Camera-type eye (tissue), 1 donor: ENCODE measurements around a stretch of chr9.

GRCh38 chr9:178215-178476 lies 710 bp downstream of the ZNG1A start:
- RAMPAGE, long total RNA: no peak

- RAMPAGE, long total RNA: no peak
Measured at GRCh38 chr9:224476-225041, 9.9 kb downstream of the DOCK8 start.

DNA sequence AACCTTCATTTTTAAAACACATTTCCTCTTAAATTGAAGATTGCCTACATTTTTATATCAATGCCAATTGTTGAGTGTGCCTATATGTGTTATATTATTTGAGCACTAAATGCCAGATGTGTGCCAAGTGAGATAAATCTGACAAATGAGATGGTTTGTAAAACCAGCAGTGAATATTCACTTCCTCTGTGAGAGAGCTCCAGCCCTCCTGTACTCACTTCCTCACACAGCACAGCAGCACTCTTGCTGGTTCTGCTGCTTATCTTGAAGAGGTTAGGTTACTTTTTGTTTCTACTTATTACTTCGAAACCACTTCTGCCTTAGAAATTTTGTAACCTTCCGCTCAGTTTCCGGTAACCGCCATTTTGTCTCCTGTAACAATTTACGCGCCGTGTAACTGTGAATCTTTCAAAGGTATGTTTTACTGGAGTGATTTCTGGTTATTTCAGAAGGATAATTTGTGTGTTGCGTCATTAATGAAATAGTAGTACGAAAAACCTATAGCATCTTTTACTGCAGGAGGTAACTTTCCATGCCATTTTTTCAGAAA lies 58.1 kb downstream of the DOCK8 start:
- RAMPAGE, long total RNA: no peak

DNA sequence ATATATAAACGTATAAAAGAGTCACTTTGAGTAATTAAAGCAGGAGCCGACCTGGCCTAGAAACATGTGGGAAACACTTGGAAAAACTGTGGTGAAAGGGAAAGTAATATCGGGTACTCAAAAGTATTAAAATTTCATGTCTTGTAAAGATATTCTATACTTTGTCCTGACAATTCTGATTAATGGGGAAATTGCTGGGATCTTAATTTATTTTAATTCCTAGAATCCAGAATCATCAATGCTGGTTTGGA lies 129.2 kb upstream of the KANK1 start:
- RAMPAGE, long total RNA: no peak

- RAMPAGE, long total RNA: no peak
Measured at GRCh38 chr9:469200-469572, 35.3 kb upstream of the KANK1 start.

GRCh38 chr9:712652-713609 lies 128.6 kb upstream of the DMRT1 start:
- RAMPAGE, long total RNA: no peak

GRCh38 chr9:715220-715909 lies 126.1 kb upstream of the DMRT1 start:
- RAMPAGE, long total RNA: no peak

GRCh38 chr9:730868-731433 lies 110.5 kb upstream of the DMRT1 start:
- RAMPAGE, long total RNA: no peak

GRCh38 chr9:734733-735303 lies 106.7 kb upstream of the DMRT1 start:
- RAMPAGE, long total RNA: no peak

- RAMPAGE, long total RNA: no peak
Measured at GRCh38 chr9:1010766-1011270, 34.4 kb downstream of the DMRT3 start.

GRCh38 chr9:1042196-1042757 lies 7.9 kb upstream of the DMRT2 start:
- RAMPAGE, long total RNA: no peak

- RAMPAGE, long total RNA: no peak
Measured at GRCh38 chr9:2115701-2116287, 100.6 kb downstream of the SMARCA2 start.

DNA sequence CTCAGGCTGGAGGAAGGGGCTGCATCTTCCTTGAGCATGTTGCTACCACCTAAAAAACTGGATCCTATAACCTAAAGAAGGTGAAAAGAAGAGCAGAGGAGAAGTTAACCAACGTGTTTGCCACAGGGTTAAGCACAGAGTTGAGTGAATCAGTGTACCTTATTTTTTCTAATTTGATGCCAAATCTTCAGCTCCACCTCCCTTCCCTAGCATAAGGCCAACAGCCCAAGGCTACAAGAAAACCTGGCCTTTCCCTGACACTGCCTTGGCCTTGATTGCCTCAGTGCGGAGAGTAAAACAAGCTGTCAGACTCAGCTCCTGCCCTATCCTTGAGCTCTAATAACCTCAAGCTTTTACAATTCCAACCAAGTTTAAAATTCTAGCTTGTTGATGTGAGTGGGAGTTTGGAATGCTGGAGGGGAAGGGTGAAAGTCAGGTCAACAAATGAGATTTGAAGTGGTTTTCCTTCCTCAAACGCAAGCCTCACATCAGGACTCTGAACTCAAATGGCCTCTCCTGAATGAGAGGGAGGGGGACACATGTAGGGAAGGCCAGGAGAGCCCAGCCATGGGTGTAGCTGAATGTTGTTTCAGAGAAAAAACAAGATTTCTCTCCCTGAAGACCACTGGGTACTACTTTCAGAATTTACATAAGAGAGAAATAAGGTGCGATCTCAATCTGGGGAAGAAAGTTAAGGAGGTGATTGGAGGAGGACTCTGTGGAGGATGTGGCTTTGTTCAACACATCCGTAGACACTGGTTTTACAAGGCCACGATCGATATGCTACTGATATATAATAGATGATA lies 196.9 kb upstream of the VLDLR start:
- RAMPAGE, long total RNA: no peak

DNA sequence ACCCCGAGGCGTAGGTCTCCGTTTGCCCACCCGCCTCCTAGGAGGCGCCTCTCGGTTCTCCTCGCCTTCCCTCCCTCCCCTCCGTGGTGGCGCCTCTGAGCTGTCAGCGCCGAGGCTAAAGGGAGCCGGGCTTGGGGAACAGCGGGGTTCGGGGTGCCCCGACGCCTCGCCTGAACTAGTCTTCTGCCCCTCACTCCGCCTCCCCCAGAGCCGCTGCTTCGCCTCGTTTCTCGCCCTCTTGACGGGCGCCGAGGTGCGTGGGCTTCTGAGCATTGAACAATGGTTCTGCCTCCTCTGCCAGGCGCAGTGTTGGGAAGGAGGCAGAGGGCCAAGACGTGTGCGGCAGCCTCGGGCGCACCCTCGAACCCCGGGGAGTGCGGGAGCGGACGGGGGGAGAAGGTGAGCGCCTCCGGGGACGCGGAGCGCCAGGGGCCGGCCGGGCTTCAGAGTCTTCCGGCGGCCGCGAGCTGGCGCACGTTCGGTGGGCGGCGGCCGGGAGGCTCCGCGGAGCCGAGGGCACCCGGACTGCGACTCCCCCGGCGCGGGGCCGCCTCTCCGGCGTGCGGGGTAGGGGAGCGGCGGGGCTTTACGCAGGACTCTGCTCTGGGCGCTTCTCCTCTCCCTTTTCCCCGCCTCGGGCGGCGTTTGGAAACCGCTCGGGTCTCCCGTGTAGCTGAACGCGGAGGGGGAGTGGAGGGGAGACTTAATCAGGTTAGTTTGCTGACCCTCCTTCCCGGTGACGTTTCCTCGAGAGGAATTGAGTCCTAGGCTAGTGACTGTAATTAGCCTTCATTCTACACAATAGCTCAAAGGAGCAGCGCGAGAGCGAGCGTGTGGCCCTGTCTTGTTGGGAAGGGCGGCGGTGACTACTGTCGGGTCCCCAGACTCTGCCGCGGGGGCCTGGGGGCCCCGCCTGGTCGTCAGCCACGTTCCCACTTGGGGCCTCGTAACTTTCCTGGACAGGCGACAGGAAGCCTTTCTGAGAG lies 1.0 kb downstream of the VLDLR start:
- RAMPAGE, long total RNA: no peak

GRCh38 chr9:2838297-2838837 lies 5.5 kb downstream of the PUM3 start:
- RAMPAGE, long total RNA: no peak

DNA sequence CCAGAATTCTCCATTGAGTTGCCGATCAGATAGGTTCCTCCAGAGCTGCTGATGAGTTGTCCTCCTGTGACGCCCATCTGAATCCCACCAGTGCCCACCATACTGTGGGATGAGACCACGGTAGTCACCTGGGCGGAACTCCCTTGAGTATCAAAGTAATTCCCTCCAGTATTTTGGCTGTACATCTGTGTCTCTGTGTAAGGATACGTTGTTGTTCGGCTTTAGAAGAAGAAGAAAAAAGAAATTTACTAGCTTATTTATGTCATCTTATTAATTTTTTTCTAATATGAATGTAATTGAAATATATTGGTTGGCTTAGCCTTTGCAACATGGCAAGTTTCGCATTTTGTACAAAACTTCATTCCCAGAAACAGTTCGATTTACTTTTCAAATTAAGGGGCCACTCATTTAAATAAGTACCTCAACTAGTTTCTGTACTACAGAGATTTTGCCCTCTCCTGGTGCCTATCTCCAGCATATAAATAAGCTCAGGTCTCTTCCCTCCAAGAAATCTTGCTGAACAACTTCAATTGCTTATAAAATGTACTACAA lies 195.4 kb downstream of the RFX3 start:
- RAMPAGE, long total RNA: no peak

DNA sequence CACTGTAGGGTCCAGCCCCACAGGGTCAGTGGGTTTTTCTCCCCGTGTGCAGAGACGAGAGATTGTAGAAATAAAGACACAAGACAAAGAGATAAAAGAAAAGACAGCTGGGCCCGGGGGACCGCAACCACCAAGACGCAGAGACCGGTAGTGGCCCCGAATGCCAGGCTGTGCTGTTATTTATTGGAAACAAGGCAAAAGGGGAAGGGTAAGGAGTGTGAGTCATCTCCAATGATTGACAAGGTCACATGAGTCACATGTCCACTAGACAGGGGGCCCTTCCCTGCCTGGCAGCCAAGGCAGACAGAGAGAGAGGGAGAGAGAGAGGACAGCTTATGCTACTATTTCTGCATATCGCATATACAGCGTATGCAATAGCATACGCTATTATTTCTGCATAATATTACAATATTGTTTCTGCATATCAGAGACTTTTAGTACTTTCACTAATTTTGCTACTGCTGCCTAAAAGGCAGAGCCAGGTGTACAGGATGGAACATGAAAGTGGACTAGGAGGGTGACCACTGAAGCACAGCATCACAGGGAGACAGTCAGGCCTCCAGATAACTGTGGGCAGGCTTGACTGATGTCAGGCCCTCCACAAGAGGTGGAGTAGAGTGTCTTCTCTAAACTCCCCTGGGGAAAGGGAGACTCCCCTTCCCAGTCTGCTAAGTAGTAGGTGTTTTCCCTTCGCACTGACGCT lies 50.4 kb downstream of the RFX3 start:
- RAMPAGE, long total RNA: no peak

- RAMPAGE, long total RNA: no peak
Measured at GRCh38 chr9:3526207-3527211, 708 bp upstream of the RFX3 start.

- RAMPAGE, long total RNA: no peak
Measured at GRCh38 chr9:3906693-3907537, 381.1 kb upstream of the RFX3 start.

DNA sequence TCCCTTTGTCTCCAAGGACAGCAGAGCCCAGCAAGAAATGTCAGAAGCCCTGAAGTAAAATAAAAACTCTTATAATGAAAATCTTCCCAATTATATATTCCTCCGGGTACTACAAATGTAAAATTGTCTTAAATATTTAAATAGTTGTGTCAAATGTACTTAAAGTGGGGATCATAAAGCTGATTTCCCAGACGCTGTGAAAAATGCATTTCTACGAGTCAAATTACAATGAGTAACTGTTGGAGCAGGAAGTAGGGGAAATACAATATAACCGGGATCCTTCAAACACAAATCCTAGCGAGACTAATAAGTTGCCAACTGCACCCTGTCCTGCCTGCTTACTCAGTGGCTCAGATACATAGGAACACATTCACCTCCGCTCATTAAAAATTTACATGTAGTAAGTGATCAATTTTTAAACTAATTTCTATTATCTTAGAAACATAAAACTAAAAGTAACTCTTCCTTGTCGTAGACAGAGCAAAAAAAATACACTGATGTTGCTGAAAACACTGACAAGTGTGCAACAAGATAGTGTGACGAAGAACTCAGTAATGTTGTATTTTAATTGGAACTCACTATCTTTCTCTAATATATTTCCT lies 22.1 kb downstream of the GLIS3 start:
- RAMPAGE, long total RNA: no peak